ENCODE data around the genes ZNF549, ZNF530, ZNF134, ZSCAN4, C19orf18 and ZNF606.

DNA sequence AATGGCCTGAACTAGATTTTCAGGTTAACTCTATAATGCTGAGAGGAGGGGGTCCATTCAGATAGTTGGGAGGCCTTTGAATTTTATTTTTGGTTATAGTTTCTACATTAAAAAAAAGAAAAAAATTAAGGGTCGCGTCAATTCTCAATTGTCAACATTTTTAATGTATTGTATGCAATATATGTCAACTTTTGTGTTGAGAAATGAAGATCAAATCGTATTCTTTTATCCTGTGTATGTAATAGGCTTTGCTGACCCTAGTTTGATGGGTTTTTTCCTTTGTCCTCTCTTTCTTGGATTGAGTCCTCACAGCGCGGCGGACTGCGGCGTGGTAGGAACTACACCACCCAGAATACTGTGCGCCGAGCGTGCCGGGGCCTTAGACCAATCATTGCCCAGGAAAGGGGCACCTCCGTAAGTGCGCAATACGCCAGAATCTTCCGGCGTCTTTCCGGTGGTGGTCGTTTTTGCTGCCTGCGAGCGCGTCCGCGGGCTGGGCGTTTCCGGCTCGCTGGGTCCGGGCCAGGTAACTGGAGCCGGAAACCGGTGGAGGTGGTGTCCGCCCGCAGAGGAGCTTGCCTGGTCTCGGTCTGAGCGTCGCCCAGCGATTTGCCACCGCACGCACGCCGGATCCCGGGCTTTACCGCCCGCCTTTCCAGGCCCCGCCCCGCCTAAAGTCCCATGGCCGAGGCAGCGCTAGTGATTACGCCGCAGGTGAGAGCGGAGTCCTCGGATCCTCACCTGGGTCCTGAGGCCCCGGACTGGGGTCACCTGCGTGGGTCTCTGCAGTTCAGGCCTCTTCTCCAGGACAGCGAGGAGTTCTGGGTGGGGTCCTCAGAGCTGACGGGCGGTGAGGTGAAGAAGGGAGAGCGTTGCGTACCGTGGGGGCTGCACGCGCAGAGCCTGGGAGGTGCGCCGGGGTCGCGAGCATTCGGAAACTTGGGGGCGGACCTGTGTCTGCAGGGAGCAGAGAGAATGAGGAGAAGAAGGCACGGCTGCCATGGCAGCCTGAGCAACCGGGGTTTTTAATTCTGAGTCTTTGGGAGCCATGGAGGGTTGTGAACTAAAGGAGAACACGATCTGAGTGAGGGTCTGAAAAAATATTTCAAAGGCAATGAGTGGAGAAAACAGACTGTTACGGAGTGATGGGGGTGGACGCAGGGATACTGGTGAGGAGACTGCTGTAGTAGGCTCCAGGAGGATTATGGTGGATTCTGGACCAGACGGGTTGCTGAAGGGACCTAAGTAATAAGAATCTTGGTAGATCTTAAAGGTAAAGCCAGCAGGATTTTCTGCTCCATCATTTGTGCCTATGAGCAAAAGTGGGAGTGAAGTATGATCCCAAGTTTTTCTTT lies at the start of gene ZNF549:
Gene ZNF549 (plus strand): TSS at position 464 of the 1,355 bp plus-strand sequence.
- PRO-cap: bidirectional peak, plus-strand start at position 529 of the sequence, minus-strand start at position 323 of the sequence; unidirectional peak, plus-strand start at position 682 of the sequence
- RAMPAGE, long total RNA: no peak

DNA sequence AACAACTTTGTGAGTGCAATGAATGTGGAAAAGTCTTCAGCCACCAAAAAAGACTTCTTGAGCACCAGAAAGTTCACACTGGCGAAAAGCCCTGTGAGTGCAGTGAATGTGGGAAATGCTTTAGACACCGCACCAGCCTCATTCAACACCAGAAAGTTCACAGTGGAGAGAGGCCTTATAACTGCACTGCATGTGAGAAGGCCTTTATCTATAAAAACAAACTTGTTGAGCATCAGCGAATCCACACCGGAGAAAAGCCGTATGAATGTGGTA lies 11.4 kb downstream of the ZNF549 start:
- PRO-cap: no peak
- RAMPAGE, long total RNA: no peak

DNA sequence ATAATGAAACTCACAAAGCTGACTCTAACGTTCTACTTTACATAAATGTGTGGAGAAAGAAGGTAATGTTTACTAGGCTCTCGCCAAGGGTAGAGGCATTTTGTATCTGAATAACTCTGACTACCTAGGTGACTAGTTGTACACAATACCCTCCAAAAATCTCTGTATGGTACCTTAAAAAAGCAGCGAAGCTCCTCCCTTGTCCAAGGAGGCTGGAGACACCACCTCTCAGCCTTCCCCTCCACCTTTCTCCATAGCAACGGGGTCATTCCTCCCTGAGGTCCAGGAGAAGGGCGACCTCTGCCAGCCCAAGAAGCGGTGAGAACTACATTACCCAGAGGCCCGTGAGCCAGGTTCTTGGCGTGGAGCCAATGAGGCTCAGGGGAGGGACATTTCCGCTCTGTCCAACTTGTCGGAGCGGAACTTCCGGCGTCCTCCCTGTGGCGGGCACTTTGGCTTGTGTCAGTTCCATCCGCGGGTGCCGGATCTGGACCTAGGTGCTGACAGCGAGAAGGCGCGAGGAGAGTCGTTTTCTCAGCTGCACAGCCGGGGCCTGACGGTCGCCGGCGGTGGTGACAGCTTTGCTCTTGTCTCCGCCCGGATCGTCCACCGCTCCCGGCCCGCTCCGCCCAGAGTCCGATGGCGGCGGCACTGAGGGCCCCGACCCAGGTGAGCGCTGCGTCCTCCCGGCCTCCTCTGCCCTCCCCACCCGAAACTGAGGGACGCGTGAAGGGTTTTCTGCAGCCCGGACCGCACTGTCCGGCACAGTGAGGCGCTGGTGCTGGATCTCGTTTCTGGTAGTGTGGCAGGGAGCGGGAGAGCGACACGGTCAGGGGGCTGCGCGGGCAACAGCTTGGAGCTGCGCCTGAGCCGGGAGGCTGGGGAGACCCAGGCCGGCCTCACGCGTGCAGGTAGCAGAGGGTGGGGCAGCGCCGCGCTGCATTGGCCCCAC lies at the start of gene ZNF530:
Gene ZNF530 (plus strand): TSS at position 420 of the 952 bp plus-strand sequence.
- PRO-cap: bidirectional peak, plus-strand start at position 471 of the sequence, minus-strand start at position 327 of the sequence
- RAMPAGE, long total RNA: no peak

DNA sequence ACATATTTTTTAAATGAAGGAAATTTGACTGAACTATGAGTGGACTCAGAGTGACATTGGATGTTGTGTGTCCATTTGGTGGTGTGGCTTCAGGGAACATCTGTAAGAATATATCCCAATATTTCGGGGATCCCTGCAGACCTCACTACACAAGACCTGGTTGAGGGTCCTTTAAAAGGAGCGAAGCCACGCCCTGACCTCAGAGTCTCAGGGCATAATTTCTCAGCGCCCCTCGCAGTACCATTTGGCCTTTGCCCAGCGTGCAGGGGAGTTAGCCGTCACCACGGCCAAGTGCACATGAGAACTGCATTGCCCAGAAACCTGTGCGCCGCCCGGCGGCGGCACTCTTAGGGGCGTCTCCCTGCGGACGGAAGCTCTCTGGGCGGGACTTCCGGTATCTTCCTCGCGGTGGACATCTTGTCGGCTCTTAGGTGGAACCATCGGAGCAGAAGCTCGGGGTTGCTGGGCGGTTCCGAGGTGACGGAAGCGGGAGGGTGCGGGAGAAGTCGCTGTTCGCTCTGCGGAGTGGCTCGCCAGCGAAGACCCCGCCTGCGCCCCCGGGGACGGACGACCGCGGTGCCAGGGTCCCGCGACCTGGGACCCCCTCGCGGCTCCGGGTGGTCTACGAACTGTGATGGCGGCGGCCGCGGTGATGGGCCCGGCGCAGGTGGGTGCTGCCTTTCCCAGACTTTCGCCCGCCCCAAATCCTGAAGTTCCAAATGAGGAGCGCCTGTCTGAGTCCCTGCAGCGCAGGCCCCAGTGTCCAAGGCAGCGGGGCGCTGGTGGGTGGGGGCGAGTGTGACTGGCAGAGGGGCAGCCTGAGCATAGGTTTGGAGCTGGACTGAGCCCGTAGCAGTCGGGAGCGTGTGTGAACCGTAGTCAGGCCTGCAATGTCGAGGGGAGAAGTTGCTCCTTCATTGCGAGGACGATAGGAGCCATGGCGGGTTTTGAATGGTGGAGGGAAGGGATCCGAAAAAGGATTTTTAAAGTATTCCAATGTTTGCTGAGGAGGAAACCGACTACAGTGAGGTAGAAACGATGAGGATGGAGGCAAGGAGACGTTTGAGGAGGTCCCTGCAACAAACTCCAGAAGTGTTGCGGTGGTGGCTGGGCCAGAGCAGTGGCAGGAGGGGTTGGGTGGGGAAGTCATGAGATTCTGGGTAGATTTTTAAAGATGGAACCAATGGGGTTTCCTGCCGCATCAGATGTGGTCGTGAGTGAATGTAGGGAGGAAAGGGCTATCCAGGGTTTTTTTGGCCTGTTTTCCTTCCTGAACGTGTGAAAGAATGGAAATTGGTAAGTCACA lies at the start of gene ZNF134:
Gene ZNF134 (plus strand): TSS at position 406 of the 1,306 bp plus-strand sequence.
- PRO-cap: unidirectional peak, plus-strand start at position 406 of the sequence; unidirectional peak, plus-strand start at position 441 of the sequence
- RAMPAGE, long total RNA: start-site peak on the plus strand centred at position 406 of the sequence, 51 bp wide, 41 and 26 reads in 2 replicates

DNA sequence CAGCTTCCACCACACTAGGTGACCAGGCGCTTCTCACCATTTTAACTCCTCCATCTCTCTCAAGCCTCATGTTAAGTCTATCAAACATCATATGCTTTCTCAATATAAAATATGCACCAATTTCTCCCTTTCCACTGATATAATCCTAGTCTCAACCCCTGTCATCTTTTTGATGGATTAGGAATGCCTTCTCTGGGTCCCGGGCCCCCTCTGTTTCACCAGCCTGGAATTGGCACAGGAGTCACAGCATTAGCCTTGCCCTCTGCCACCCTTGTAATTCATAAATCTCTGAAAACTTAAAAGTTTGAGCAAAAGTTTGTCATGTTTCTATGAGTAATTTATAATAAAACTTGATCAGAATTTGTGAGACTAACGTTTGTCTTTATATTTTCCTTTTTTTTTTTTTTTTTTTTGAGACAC lies at the start of gene ZSCAN4:
Gene ZSCAN4 (plus strand): TSS at position 270 of the 420 bp plus-strand sequence.
- PRO-cap: no peak
- RAMPAGE, long total RNA: no peak

DNA sequence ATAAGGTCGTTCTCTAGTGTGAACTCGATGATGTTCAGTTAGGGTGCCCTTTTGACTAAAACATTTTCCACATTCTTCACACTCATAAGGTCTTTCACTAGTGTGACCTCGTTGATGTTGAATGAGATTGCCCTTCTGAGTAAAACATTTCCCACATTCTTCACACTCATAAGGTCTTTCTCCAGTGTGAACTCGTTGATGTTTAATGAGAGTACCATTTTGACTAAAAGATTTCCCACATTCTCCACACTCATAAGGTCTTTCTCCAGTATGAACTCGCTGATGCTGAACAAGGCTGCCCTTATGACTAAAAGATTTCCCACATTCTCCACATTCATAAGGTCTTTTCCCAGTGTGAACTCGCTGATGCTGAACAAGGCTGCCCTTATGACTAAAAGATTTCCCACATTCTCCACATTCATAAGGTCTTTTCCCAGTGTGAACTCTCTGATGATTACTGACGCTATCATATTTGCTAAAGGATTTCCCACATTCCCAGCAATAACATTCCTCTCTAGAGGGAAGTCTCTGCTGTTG lies 8.1 kb downstream of the ZNF418 start:
- PRO-cap: no peak
- RAMPAGE, long total RNA: no peak

DNA sequence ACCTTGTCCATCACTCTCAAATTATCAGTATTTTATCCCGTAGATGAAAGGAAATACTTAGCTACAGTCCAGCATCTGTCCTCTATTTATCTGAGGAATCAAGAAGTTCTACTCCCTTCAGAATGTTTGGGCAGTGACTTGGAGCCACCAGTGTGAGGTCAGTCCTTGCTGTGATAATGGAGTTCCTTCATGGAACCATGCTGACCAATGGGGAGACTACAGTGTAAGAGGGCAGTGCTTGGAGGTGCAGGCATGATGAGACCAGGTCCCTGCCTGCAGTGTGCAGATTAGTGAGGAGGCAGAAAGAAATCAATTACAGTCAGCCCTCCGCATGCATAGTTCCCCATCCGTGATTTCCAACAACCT lies at the start of gene C19orf18:
Gene C19orf18 (minus strand): TSS at position 113 of the 366 bp plus-strand sequence.
- PRO-cap: no peak
- RAMPAGE, long total RNA: no peak

DNA sequence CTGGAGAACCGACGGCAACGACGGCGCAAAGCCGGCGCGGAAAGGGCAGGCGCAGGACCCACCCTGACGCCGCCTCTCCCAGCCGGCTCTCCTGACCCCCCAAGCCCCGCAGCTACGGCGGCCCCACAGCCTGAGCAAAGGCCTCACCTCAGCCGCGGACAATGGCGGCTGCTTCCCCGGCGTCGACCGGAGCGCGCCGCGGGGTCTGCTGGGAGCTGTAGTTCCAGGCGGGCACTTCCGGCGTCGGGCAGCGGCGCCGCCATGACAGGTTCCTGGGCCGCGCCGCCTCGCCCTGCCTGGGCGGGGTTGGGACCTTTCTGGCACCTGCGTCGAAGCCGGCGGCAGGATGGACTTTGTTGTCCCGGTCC lies at the start of gene ZNF606:
Gene ZNF606 (minus strand): TSS at position 188 of the 368 bp plus-strand sequence.
- PRO-cap: bidirectional peak, plus-strand start at position 262 of the sequence, minus-strand start at position 163 of the sequence
- RAMPAGE, long total RNA: no peak

DNA sequence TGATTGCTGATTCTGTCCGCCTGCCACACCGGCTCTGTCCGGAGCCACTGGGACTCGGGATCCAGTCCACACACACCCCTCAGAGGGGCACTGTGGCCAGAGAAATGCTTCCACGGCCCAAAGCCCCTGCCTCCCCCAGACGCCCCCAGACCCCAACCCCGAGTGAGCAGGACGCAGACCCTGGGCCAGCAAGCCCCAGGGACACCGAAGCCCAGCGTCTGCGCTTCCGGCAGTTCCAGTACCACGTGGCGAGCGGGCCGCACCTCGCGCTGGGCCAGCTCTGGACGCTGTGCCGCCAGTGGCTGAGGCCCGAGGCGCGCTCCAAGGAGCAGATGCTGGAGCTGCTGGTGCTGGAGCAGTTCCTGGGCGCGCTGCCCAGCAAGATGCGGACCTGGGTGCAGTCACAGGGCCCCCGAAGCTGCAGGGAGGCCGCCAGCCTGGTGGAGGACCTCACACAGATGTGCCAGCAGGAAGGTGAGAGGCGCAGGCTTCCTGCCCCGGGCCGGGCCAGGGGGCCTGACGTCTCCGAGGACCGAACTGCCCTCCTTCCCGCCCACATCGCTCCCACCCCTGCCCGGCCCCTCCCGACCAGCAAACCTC lies 4.0 kb downstream of the ZSCAN1 start:
- PRO-cap: no peak
- RAMPAGE, long total RNA: no peak

DNA sequence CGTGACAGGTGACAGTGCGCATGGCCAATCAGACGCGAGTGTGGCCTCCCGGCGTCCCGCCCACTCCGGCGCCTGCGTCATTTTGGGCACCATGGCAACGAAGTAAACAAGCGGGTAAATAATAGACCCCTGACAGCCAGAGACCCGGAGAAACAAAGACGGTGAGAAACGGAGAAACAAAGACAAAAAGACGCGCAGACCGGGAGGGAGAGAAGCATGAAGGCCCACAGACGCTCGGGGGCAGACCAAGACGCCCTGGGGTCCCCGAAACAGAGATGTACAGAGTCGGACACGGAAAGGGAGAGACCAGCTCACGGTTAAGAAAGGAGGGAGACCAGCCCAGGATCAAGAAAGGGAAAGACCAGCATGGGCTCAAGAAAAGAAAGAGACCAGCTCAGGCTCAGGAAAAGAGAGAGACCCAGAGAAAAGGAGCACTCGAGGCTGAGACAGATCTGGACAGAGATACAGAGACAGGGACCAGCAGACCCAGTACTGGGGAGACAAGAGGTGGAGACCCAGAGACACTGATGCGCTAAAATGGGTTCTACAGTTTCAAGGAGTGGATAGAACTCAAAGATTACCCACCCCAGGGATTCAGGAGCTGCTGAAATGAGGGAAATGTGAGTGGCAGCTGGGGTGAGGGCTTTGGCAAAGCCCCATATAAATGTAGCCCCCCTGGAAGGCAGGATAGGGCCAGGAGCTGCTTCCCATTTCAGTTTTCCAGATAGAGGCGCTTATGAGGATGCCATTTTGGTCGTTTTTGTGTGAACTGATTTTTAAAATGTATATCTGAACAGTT lies 496 bp upstream of the ZSCAN18 start:
- PRO-cap: no peak
- RAMPAGE, long total RNA: no peak

DNA sequence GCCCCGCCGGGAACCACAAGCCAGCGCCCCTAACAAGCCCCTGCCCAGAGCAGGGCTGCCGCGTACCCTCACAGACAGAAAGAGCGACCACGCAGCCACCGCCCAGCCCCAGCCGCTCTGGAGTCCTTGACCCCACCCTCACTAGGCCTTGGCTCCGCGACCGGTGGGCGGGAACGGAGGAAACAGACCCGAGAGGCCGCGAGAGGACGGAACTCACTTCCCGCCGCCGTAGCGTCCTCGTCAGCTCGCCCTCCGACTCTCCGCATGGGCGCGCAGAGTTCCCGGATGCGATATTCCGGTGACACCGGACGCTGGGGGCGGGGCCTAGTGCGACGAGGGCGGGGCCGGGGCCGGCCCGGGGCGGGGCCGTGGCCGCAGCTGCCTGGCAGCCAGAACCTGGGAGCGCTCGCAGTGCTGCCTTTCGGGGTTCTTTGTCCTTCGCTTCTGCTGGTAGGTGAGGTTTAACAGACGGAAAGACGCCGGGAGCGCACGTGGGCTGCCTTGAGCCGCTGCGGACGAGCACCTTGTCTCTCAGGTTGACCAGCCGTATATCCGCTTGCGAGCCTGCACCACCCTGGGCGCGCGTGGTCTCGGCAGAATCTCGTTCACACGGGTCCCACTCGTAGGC lies 20.2 kb upstream of the ZSCAN18 start:
- PRO-cap: no peak
- RAMPAGE, long total RNA: no peak

DNA sequence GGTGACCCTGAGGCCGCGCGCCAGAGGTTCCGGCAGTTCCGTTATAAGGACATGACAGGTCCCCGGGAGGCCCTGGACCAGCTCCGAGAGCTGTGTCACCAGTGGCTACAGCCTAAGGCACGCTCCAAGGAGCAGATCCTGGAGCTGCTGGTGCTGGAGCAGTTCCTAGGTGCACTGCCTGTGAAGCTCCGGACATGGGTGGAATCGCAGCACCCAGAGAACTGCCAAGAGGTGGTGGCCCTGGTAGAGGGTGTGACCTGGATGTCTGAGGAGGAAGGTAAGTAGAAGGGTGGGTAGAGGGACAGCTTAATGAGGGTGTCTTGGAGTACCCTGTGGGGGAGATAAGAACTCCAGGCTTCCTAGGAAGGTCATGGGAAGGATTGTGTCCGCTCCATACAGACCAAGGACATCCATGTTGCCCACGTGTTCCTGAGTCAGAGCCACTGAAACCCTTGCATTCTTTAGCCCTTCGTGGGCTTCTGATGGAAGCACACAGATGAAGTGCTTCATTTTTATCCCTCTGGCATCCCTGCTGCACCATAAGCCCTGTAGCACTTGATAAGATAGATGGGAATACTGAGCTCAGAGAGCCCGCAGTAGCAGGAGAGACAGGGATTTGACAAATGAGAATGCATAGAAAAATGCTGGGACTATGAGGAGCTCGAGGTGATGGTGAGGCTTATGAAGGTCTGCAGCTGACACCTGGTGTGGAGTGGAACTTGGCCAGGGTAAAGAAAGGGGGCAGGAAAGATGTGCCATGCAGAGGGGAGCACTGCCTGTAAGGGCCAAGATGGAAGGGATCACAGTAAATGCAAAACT lies 21.6 kb upstream of the ZNF544 start:
- PRO-cap: no peak
- RAMPAGE, long total RNA: no peak

DNA sequence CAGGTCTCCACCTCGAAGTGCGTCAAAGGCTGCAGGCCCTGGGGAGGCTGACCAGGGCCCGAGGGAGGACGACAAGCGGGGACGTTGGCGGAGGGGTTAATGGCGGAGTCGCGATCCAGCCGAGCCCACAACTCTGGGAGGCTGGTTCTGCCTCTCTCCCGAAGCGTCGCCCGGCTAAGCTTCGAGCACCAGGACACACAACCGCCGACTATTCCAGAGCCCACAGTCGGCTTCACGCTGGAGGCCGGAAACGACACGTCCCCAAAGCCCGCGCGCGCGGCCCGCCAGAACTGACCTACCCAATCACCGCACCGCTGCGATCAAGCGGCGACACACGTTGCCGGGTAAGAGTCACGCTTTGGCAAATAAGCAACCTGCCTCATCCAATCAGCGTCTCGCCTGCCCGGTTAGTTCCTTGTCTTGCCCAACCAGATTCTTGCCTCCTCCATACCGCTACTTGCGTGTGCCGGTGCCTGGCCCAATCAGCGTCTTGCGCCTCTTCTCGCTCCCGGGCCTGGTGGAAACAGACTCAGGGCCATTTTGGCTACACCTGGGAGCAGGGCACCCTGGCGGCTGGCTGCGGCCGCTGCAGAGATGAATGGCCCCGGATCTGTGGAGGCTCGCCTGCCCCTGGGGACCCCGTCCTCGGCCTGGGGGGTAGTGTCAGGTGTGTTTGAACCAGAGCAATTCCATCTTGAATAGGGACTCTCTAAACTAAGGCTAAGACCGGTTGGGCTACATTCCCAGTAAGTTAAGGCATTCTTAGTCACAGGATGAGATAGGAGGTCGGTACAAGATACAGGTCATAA lies 11.7 kb upstream of the ZNF544 start:
- PRO-cap: no peak
- RAMPAGE, long total RNA: no peak

DNA sequence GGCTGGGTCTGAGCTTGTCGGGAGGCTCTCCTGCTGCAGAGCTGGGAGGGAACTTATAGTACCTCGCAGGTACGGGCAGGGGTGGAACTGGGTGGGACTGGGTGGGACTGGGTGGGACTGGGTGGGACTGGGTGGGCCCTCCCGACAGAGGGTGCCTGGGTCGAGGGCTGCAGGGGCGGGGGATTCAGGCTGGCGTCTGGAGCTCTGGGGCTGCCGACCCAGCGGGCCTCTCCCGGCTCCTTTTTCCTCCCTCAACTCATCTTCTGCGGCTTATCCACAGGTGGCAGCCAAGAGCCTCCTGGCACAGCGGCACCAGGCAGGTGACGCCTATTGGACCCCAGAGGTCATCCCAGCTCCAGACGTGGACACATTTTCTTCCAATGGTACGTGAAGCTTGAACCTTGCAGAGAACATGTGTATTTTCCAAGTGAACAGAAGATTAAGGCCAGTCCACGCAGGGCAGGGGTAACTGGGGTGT lies 513 bp downstream of the ZNF544 start:
- PRO-cap: no peak
- RAMPAGE, long total RNA: no peak

DNA sequence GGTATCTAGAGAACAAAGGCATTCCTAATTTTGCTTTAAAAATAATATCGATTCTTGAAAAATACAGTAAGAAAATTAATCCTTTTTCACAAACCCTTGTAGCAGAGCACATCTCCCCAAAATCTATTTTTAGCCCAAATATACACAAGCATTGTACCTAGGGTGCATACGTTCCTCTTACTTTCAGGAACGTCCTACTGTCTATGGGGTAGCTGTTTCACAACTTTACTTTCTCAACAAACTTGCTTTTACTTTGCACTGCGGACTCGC lies 702 bp upstream of the ZNF8 start:
- PRO-cap: no peak
- RAMPAGE, long total RNA: no peak

- PRO-cap: bidirectional peak, plus-strand start at chr19:58362219, minus-strand start at chr19:58362059
- RAMPAGE, long total RNA: no peak
These were observed 774 bp downstream of the ZNF497 start for GRCh38 chr19:58361621-58362333.

DNA sequence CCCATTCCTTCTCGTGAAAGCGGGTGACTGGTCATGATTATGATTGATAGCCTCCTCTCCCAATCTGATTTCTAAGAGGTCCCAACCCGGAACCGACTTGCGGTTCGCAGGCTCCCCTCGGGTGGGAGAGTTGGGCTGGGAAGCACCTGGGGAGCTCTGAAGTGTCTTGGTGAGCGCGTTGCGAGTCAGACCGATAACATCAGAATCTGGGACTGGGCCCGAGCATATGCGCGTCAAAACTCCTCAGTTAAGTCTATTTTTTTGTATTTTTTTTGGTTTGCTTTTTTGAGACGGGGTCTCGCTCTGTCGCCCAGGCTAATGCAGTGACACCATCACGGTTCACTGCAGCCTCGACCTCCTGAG lies 404 bp upstream of the ZNF837 start:
- PRO-cap: bidirectional peak, plus-strand start at position 92 of the sequence, minus-strand start outside the sequence; unidirectional peak, plus-strand start at position 159 of the sequence
- RAMPAGE, long total RNA: no peak

- PRO-cap: no peak
- RAMPAGE, long total RNA: no peak
These were observed 744 bp downstream of the RNF225 start for GRCh38 chr19:58396048-58396751.

DNA sequence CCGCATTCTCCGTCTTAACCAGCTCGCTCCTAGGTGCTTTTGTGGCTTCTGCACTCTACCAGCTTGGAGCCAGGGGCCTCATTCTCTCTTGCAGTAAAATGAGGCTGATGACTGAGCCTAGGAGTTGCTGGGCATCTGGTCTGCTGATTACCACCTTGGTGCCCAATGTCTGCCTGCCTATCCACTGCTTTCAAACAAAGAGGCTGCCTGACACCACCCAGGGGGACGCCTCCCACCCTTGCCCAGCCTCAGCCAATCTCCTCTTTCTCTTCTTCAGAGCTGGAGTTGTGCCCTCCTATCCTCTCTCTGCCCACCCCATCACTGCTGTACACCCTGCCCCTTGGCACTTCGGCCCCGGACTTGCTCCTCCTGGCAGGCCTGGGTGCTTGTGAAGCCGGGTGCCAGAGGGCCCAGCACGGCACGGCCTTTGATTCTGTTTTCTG lies 4.8 kb downstream of the RNF225 start:
- PRO-cap: no peak
- RAMPAGE, long total RNA: no peak

- PRO-cap: no peak
- RAMPAGE, long total RNA: no peak
These were observed 3.9 kb downstream of the ZNF324 start for GRCh38 chr19:58470784-58471273.

Data from OCI-LY7 (cell line).